ENCODE measurements around a stretch of chr15.

- RRBS, result no CpG with 5 or more reads among the region's 30 CpGs
Observed at GRCh38 chr15:66729244-66730047, 27.4 kb downstream of the SMAD6 start.

GRCh38 chr15:66761844-66762070 lies 59.7 kb downstream of the SMAD6 start:
- RRBS, result no CpG with 5 or more reads among the region's 4 CpGs

DNA sequence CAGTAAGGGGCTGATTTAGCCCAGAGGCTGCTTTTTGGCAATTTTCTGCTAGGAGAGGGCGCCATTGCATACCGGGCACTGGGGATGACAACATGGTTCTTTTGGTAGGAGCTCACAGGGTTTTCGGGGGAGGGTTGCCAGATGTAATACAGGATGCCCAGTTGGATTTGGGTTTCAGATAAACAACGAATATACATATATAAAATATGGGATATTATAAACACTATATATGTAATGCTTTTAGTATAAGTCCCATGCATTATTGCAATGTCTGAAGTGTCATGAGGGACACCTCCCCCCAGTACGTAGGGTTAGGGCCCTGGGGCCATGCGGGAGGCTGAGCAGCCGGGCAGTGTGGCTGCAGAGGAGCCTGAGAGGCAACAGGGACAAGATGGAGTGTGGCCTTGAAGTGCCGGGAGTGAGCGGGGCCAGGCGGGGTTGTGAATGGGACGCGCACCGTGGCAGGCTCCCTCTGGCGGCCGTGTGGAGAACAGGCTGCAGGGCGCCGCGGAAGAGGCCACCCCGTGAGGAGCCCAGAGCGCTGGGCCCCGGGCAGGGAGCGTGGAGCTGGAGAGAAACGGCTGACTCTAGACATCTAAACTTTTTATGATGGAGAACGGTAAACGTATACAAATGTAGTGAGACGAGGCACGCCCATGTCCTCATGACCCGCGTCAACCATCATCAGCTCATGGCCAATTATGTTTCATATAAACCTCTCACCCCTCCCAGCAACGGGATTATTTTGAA lies 149.0 kb downstream of the SMAD6 start:
- RRBS, result 4% methylated on average over 2 of the region's 30 CpGs

DNA sequence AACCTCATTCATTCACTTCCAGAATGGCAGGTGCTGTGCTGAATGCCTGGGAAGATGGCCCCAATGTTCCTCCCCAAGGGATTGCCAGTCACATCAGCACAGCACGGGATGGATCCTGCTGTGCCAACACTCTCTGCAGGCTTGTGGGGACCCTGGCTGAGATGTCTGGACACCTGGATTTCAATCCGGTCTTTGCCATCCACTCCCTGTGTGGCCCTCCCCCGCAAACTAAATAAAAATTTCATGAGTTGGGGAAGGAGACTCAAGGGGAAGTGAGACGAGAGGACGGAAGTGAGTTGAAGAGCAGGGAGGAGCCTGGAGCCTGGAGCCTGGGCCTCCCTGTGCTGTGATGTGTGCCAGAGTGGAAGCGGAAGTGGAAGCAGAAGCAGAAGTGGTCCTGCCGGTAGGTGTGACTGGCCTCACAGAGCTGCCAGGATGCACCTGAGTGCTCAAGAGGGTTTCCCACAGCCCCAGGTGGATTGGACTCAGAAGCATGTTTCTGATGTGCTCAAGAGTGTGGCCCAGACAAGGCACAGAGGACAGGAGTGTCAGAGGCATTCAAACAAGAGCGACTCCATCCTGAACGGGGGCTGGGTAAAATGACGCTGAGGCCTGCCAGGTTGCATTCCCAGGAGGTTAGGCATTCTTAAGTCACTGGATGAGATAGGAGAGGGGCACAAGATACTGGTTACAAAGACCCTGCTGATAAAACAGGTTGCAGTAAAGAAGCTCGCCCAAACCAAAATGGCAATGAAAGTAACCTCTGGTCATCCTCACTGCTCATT lies 164.1 kb downstream of the SMAD6 start:
- RRBS, result no CpG with 5 or more reads among the region's 11 CpGs

GRCh38 chr15:67044227-67044822 lies 21.1 kb upstream of the SMAD3 start:
- RRBS, result no CpG with 5 or more reads among the region's 8 CpGs

GRCh38 chr15:67049177-67050001 lies 16.0 kb upstream of the SMAD3 start:
- RRBS, result no CpG with 5 or more reads among the region's 7 CpGs

DNA sequence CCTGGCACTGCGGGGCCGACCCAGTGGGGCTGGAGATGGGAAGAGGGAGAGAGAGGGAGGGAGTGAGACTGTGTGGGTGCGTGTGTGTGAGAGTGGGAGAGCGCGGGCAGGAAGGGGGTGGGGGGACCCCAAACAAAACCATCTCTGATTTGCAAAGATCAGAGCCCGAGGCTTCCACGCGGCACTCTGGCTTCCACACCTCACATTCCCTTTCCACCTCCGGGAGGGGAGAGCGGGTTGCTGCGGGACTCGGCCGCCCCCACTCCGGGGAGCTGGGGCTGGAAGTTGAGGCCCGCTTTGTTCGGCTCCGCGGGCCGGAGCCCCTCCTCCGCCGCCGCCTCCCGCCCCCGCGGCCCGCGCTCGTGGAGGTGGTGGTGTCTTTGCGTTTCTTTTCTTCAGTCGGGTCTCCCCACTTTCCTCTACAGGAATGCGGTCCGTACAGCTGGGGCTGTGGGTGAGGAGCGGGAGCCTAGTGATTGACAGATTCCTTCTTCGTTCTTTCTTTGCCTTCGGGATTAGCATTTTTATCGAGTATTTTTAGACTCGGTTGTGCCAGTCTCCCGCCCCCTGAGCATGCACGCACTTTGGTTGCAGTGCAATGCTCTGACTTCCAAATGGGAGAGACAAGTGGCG lies 1.1 kb downstream of the SMAD3 start:
- RRBS, result 2% methylated on average over 11 of the region's 40 CpGs

GRCh38 chr15:67095783-67096324 lies 30.5 kb downstream of the SMAD3 start:
- RRBS, result no CpG with 5 or more reads among the region's 8 CpGs

DNA sequence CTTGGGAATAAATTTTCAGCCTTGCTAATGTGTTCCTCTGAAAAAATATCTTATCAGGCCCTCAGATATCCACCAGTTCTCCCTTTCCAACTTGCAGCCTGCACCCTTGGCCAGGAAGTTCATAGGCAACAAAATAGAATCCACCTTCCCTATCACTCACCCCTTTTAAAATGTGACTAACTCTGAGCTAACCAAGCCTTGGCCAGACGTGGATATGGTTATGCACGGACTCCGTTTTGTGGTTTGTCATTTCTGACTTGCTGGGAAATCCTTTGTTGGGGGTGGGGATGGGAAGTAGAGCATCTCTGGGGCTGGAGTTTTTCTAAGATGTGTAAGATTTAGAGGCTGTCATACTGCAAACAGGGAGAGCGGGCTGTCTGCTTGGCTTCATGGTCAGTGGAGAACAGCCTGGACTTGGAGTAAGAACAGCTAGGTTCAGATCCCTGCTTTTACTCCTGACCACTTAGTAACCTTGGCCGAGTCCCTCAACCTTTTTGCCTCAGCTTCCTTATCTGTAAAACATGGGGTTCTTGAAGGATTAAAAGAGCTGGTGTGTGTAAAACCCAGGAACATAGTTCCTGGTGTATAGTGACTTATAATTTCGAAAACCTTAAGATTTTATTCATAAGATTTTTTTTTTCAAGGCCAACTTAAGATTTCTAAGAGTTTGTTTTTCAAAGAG lies 62.6 kb downstream of the SMAD3 start:
- RRBS, result no CpG with 5 or more reads among the region's 6 CpGs

DNA sequence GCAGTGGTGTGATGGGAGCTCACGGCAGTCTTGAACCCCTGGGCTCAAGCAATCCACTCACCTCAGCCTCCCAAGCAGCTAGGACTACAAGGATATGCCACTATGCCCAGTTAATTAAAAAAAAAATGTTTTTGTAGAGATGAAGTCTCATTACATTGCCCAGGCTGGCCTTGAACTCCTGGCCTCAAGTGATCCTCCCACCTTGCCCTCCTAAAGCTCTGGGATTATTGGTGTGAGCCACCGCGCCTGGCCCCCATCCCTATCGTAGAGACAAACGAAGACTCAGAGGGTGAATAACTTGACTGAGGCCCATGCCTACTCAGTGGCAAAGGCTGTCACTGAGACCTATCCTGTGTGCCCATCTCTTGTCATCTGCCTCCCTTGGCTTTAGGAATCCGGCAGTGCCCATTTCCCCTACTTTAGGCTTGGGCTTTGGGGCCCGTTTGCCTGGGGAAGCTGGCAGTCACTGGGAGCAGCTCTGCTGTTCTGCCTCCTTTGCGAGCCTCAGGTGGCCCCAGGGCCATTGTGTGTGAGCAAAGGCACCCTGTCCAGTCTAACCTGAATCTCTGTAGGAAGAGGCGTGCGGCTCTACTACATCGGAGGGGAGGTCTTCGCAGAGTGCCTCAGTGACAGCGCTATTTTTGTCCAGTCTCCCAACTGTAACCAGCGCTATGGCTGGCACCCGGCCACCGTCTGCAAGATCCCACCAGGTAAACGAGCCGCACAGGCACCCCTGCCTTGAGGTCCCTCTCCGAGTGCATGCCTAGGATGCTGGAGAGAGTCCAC lies 70.1 kb downstream of the AAGAB start:
- RRBS, result no CpG with 5 or more reads among the region's 19 CpGs

DNA sequence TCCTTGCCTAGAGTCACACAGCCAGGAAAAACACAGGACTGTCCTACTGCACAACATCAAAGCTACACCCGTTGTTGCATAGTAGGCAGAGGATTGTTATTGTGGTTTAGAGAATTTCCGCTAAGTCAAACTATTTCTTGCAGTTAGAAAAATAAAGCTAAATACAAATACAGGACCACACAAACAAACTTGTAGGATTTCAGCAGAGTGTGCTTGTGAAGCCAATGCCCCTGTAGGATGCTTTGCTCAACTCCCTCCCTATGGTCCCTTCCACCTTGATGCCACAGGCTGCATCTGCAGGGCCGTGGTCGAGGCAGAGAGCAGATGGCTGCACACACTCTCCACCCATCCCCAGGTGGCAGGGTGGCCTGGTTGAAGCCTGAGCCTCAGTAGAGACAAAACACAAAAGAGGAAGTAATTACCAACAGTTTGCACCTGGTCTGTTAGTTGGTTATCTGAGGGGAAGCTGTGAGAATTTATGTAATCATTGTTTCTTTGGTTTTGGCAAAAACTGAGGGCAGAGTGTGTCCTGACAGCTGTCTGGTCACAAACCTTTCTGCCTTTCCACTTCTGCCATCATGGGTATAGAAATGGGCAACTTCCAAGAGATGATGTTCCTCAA lies 41.0 kb upstream of the SKOR1 start:
- RRBS, result no CpG with 5 or more reads among the region's 4 CpGs

DNA sequence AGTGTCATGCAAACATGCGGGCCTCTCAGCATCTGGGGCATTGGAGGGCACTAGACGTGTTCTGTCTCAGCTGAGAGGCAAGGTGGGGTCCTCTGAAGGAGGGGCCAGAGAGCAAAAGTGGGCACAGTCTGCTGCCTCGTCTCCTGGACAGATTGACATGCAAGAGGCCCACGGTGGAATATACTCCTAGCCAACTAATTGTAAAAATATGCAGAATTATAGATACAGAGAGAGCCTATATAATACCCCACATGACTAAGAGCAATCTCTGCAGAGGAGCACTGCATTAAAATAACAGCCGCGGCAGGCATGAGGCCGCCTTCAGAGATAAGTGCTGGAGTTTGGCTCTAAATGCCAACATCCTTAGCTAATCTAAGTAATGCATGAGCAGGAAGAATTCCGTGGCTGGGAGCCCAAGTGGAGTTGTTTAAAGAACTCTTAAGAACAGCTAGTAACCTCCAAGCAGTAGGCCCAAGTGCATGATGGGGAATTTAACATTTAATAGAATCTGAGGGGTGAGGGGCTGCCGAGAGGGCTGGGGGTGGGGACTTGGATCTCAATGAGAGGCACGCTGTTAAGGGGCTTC lies 102.4 kb downstream of the SKOR1 start:
- RRBS, result no CpG with 5 or more reads among the region's 10 CpGs

GRCh38 chr15:68081056-68081811 lies 27.1 kb downstream of the PIAS1 start:
- RRBS, result no CpG with 5 or more reads among the region's 3 CpGs

DNA sequence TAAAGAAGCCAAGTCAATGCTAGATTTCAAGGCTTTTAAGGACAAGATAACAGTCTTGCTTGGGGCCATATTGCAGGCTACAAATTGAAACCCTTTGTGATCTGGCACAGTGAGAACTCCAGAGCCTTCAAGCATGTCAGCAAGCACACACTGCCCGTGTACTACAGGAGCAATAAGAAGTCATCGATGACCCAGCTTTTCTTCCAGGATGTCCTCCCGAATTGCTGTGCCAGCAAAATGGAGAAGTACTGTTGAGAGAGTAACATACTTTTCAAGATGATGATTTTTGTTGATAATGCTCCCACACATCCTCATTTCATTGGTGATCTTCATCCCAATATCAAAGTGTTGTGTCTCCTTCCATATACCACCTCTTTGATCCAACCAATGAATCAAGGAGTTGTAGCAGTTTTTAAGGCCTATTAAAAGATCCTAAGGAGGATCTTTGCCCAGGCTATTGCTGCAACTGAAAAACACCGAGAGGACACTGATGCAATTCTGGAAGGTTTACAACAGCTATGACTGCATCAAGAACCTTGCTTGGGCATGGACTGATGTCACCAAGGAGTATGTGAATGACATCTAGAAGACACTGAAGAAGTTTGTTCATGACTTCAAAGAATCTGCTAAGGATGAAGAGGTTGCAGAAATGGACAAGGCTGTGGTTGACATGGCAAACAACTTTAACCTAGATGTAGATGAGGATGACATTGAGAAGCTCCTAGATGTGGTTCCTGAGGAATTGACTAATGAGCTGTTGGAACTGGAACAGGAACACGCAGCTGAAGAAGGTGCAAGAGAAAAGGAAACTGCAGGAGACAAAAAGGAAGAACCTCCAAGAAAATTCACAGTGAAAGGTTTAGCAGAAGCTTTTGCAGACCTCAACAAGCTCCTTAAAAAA lies 20.1 kb downstream of the CALML4 start:
- RRBS, result no CpG with 5 or more reads among the region's 5 CpGs

DNA sequence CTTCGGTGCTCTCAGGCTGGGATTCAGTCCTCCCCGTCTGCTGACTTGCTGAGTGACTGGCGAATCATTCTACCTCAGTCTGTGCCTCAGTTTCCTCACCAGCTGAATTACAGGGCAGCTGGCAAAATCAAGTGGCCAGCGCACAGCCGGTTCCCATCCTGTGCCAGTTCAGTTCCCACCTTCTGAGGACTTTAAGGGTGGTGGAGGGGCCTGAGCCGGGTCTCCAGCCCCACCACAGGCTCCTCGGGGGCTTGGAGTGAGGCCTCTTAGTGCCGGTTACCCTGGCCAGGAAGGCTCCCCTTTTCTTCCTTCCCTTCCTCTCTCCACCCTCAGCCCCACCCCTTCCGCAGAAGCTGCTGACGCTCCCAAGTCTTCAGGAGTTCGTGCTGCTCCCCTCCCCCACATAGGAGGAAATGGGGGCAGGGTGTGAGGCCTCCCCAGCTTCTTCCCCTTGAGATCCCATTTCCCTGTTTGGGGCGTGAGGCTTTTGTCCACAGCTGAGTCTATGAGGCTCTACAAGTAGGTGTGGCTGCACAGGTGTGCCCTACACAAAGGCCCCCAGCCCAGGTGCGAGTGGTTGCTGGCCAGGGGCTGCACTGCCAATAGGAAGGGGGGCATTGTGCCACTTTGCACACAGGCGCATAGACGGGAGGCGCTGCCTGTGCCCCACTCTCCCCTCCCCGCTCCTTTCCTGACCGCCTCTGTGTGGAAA lies 798 bp upstream of the CALML4 start:
- RRBS, result 81% methylated on average over 4 of the region's 18 CpGs

GRCh38 chr15:68229939-68230513 lies 498 bp upstream of the CLN6 start:
- RRBS, result 36% methylated on average over 6 of the region's 19 CpGs

DNA sequence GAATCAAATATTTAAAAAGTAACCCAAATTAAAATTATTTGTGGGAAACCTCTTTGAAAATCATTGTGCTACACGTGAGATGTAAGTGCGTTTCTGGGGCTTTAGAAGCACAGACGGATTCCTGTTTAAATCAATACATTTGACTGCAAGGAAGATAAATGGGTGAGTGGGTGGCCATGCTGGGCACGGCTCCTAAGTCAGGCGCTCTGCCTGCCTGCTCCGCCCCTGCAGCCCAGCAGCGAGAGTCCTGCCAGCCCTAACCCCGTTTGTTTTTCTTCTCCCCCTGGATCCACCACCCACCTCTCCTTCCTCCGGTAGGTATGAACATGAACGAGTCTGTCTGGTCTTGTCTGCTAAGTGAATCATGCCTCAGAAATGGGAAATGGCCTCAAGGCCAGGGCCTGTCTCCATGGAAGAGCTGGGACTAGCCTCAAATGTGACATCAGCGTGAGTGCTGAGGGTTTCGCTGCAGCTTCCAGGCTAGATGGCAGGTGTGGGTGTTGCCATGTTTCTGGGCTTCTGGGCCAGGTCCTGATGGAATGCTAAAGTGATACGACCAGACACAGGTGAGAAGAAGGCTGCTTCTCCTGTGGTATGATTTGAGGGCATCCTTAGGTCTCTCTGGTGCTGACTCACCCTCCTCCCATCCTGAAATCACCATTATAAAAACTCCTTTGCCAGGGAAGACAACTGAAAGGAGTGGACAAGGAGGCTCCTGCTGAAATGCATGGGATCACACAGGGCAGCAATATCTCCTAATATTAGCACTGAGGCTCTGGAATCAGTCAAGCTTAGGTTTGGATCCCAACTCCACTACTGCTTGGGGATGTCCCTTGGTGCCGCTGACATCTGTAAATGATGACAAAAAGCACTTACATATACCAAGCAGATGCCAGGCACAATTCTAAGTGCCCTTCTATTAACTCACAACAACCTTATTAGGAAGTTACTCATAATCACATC lies 5.5 kb upstream of the FEM1B start:
- RRBS, result no CpG with 5 or more reads among the region's 14 CpGs

GRCh38 chr15:68276738-68277030 lies 861 bp upstream of the FEM1B start:
- RRBS, result no CpG with 5 or more reads among the region's 3 CpGs

DNA sequence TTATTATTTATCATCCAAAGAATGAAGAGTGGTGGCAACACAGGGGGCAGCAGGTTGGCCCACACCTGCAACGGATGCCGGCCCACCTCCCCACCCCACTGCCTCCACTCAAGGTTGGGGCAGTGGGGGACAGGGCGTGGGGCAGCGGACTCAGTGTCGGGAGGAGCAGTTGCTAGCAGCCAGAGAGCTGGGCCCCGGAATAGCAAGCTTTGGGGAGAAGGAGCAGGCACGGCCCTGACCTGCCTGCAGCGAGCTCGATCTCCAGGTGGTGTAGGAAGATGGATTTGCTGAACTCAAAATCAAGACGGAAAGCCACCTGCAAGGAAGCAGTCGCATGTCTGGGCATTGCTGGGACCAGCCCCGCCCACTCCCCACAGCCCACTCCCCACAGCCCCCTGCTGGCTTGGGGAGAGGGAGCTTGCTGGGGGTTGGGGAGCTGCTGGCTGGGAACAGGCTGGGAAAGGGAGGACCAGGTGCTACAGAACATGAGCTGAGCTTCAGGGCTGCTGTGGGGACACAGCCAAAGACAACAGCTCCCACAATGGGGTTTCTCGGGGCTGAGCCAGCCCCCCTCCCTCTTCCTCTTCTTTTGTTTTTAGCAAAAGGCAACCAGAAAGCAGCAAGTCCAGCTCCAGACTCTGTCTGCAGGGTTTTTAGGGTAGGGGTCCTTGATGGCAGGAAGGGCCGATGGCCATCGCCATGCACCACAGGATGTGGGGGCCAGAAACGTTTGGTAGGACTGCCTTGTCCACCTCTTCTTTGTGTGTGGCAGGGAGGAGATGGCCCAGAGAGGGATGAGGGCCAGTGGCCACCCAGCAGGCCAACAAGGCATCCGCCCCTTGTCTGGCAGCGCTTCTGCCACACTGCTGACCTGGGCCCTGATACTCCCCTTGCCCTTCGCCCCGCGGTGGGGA lies 38.1 kb downstream of the FEM1B start:
- RRBS, result 50% methylated on average over 1 of the region's 21 CpGs

DNA sequence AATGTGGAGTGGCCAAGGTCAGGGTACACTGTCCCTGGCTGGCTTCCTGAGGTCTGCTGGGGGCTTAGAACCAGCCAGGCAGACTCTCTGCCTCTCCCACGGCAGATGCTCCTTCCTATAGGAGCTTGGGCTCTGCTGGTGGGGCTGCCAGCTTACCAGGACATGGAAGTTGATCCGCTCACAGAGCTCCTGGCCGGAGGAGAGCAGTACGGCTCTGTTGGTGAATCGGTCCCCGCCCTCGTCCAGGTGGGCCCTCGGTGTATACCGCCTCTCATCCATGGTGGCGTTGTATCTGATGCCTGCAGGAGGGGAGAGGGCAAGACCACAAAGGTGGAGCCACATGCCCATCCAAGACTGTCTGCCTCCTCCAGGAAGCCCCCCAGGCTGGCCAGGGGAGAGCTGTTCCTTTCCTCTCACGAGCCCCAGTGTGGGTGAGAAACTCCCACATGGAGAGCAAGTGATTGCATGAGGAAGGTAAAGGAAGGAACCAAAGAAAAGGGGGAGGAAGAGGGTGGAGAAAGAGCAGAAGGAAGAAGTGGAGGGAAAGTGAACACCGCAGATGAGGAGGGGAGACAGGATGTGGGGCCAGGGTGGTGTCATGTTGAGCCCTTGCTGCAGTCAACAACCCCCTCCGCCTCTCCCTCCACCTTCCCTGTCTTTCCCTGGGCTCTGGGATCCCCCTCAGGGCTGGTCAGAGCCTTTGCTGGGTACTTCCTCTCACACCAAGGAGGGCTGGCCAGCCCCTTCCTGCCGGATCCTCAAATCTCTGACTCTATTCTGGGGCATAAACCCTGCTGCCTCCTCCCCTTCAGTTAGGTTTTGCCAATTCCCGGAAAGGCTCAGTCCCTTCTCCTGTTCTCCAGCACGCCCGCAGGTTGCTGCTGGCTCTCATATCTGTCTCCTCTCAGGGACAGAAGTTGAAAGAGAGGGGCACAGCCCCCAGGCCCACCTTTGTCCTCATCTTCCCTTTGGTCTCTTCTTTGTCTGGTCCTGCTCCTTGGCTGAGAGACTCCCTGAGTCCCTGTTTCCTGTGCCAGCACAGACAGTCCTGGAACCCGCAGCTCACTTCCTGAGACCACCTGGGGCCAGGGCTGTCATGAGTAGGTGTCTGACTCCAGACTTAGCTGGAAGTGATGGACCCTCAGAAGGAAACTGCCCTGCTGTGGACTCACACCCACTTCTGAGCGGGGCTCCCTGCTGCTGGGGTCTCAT lies 49.4 kb downstream of the FEM1B start:
- RRBS, result 64% methylated on average over 2 of the region's 19 CpGs

All from foreskin fibroblast (primary cell).